Measurements from ENCODE around the genes PUS7 and CDHR3.

GRCh38 chr7:105089895-105090333 lies 75.9 kb downstream of the KMT2E start:
- PRO-cap = no peak
- RAMPAGE, long total RNA = no peak

GRCh38 chr7:105520969-105521383 lies 1.1 kb downstream of the PUS7 start:
- PRO-cap = no peak
- RAMPAGE, long total RNA = no peak

GRCh38 chr7:105521384-105522574 lies at the start of gene PUS7:
TSS of gene PUS7 (minus strand) at chr7:105522271.
- PRO-cap = no peak
- RAMPAGE, long total RNA = start-site peak on the minus strand at chr7:105522184-105522255, 241 and 130 reads in 2 replicates

DNA sequence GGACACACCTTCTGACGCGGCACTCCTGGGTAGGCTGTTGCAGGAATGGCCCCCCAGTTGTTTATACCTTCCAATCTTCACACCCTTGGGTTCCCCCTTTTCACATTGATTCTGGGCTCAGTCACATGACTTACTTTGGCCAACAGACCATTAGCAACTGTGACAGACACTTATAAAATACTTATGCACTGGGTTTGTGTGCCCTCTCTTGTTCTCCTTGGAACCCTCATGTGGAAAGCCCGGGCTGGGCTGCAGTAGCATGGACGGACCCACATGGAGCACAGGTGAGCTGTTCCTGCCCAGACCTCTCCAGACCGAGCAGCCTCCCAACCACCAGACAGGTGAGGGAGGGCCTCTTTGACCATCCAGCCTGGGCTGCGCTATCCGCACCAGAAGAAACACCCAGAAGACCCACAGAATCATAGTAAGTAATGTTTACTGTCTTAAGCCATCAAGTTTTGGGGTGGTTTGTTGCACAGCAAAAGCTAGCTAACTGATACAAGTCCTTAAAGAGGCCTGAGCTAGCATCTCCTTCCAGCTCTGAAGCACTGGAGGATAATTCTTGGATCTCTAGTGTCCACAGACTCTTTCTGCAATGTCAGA lies 68.8 kb downstream of the ATXN7L1 start:
- PRO-cap = no peak
- RAMPAGE, long total RNA = no peak

- PRO-cap = no peak
- RAMPAGE, long total RNA = no peak
These were observed at the start of gene CDHR3 for GRCh38 chr7:105962714-105963438. TSS of gene CDHR3 (plus strand) at chr7:105963264.

DNA sequence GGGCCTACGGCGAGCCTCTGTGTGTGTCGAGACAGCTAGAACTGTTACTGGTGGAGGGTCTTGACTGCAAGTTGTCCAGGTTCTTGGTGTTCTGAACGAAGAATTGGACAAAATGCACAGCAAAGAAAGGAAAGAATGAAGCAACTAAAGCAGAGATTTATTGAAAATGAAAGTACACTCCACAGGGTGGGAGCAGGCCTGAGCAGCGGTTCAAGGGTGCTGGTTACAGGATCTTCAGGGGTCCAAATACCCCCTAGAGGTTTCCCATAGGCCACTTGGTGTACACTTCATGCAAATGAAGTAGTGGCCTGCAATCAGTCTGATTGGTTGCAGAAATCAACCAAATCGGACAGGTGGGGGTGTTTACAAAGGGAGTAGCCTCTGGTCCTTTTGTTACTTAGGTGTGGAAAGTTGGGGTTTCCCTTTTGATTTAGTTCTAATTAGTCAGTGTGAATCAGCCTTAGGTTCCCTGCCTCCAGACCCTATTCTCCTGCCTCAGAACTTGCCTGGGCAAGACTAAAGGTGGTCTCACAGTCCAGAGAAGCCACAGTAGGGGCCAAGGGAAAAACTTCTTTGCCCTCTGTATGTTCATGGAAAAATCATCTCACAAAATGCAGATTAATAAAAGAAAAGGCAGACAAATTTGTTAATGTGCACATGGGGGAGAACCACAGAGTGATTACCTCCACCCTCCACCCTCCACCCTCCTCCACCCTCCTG lies 49.6 kb downstream of the SYPL1 start:
- PRO-cap = no peak
- RAMPAGE, long total RNA = no peak

- PRO-cap = no peak
- RAMPAGE, long total RNA = no peak
These were observed 84.9 kb downstream of the NAMPT start for GRCh38 chr7:106199809-106200259.

DNA sequence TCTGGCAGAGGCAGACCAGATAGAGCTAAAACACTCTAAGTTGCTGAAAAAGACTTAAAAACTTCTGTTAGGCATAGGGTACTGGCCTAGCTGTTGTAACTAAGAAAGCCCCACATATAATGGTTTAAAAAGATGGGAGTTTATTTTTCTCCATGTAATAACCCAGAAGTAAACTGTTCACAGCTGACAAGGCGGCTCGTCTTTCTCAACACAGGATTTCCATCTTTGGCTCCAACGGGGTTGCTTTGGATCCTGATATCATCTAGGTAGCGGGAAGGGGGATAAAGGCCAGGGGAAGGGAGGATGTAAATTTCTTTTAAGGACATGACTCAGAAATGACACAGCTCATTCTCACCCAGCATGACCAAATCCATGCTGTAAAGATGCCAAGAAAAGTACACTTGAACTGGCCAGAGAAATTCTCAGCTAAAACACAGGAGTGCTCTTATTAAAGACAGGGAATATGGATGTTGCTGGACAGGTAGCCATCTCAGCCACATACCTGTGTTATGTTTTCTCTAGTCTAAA lies 68.4 kb downstream of the NAMPT start:
- PRO-cap = no peak
- RAMPAGE, long total RNA = no peak

DNA sequence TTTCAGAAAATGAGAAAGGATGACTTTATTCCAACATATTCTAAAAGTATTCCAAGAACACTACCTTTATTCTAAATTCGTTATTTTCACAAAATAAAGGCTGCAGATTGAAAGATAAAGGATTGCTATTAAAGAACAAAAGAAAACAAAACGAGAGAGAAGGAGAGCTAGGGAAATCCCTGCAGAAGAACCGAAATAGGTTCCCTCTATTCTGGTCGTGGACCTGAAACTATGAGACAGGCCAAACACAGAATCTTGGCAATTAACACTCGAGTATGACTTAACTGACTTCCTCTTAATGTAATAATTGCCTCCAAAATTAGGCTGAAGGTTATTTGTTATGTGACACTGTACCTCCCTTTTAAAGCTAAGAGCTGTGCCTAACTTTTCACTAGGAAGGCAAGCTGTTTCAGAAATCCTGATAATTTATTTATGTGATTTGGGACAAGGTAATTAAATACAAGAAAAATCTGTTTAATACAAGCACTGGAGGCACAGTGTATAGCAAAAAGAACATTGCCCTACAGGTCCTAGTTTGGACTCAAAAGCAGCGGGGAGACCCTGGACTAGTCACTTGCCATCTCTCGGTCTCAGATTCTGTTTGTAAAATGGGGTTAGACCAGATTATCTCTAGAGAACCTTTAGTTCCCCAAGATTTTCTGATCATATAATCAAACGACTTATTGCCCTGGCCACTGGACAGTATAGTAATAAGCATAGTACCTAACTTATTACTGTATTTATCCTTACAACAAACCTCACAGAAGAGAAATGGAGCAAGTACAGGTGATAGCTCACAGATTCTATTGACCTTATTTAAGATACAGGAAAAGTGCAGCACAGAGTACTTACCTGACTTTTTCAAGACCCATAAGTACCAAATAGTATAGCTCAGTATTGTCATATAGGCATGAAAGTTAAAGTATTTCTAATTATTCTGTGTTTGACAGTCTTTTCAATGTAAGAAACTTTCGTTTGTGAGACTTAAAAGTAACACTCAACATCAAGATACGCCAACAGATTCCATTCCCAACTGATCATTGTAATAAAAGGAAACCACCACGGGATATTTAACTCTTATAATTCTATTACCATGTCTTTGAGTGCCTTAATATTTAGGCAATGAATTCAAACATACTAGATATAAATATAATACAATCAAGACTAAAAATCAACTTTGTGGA lies 11.4 kb downstream of the NAMPT start:
- PRO-cap = no peak
- RAMPAGE, long total RNA = no peak

DNA sequence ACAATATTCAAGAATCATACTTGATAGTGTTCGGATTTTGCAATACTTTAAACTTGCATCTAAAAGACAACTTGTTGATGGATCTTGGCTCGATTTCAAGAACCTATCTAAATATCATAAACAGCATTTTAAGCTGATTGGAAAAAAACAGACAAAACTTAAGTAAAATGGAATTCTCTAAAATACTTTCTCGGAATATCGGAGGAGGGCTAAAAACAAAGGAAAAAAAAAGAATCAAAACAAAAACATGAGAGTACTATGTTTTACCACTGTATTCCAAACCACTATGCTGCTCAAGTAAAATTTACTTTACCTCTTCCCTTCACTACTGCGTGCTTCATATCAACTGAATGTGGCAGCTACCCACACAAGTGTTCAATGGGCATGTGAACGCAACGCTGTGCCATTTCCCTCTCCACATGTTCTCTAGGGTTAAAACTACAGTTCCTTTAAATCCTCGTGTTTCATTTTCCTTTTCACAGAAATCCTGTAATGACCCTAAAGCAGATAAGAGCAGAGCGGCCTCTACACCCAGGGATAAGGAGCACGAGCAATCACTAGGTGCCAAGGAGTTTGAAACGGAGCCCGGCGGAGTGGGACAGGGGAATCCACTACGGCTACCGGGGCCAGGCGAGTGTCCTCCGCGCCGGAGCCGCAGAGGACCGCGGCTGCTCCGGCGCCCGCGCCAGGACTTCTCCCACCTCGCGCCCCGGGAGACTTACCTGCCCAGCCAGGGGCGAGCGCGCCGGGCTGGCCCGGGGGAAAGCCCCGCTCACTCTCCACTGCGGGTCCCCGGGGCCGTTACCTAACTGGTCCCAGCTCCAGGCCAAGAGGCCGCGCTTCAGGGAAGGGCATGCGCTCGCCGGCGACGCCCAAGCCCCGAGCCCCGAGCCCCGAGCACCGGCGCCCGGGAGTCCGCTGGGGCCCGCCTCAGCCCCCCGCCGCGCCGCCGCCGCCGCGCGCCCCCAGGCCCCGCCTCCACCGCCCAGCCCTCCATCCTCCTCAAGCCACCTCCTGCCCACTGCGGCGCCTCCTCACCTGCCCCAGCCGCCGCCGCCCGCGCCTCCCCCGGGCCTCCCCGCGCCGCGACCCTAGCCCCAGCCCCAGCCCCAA lies 801 bp downstream of the NAMPT start:
- PRO-cap = no peak
- RAMPAGE, long total RNA = no peak

DNA sequence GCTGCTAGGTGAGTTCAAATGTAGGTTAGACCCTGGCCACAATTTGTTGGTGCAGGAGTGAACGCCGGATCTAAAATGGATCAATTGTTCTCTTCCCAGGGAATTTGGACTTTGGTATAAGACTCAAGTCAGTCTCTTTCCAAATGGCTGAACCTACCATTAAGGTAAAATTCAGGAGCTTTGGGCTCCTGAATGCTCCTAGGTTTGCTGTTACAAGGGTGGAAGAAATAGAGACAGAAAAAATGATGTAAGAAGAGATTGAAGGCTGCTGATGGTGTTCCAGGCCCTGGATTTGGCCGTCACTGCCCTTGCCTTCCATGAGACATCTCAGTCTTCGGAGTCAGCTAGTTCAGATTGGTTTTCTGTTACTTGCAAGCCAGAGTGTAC lies 42.5 kb upstream of the NAMPT start:
- PRO-cap = no peak
- RAMPAGE, long total RNA = no peak

DNA sequence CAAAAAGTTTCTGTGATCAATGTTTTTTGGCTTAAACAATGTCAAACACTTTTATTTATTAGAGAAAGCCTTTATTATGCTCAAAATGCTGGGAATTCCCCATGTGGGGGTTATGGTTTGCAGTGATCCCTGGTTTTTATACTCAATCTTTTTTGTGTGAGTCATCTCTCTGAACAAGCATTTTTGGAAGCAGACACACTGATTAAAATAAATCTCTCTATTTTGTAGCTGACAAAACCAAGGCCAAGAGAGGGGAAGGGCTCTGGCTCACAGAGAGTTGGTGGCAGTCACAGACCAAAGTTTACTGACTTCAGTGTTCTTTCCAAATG lies 45.2 kb upstream of the NAMPT start:
- PRO-cap = no peak
- RAMPAGE, long total RNA = no peak

- PRO-cap = no peak
- RAMPAGE, long total RNA = no peak
These were observed 136.0 kb upstream of the NAMPT start for GRCh38 chr7:106420731-106421293.

- PRO-cap = no peak
- RAMPAGE, long total RNA = no peak
These were observed 174.9 kb upstream of the NAMPT start for GRCh38 chr7:106459660-106460068.

DNA sequence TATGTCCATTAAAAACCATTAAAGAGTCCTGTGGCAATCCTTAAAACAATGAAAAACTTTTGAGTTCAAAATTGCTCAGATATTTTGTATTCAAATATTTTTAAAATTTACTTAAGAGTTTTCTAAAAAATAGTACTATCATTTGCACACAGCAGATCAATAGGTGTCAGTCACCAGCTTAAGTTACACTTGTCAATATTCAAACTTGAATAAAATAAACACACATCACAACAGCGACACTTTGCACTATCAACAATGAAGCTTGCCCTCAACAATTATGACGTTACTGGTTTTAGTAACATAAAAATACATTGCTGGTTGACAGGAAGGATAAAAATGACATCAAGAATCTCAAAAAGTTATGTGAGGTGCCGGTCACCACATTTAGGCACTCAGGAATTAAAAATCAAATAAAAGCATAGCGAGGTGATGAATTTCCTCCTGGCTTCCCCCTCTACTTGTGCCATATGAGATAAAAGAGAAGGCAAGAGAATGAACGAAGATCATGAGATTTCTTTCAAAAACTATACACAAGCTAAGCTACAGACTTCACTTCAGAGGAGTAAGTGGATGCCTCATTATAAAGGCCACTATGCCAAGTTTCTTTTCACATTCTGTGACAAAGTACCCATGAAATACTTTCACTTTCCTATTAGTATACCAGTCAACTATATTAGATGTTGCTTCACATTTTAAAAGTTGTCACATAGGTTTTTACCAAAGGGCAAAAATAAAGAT lies 3.8 kb downstream of the CCDC71L start:
- PRO-cap = no peak
- RAMPAGE, long total RNA = no peak

GRCh38 chr7:106767935-106768799 lies 96.9 kb upstream of the PIK3CG start:
- PRO-cap = no peak
- RAMPAGE, long total RNA = no peak

DNA sequence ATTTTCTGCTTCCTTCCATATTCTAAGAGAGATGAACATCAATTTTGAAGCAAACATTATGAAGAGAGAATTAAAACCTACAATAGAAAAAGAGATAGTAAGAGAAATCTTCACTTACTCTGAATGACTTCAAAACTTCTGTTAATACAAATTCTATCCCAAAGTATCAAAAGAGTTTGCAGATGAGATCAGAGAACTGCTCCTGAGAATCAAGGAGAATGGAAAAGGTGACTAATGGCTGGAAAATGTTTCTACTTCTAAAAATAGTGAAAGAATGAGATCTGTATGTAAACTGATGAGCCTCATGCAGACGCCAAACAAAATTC lies 95.1 kb upstream of the PIK3CG start:
- PRO-cap = no peak
- RAMPAGE, long total RNA = no peak

DNA sequence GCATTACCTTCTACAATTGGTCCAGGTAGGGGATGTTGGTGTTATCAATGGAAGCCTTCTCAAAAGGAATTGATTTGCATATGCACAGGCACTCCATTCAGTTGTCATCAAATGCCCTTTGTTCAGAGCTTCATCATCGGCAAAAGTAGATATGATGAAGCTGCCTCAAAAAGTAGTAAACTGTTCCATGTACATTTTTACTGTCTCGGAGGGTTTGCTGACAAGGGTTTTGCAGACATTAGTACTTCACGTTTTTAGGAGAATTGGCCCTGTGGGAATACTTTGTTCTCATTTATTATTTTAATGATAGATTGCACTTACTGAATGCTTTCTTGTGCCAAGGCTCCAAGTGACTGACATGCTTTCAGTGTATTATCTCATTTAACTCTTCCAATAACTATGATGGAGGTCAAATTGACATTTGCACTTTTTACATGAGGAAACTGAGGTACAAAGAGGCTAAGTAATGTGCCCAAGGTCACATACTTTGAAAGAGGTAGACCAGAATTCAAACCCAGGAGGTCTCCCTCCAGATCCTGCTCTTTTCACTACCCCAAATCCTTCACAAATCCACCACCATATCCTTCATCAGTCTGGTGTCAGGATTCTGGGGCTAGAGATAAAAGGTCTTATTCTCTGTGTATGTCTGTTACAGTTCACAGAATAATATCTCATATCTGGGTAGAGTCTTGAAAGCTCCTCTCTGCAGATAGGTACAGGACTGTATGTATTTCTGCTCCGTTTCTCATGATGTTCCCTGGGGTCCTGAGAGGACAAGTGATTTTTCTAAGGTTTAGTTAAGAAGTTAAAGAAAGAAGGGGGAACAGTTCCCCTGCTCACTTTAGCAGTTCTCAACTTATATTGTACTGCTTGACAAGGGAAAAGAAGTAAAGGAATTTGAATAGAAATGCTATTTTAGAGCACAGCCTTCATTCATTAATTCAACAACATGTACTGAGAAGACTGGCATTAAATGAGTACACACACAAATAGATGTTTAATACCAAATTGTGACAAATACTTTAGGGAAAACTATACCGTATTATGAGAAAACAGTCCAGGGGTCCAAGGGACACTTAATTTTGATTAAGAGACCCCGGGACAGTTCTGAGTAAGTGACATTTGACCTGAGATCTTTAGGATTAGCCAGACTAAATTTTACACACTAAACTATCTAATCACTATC lies 4.8 kb downstream of the PIK3CG start:
- PRO-cap = no peak
- RAMPAGE, long total RNA = no peak

DNA sequence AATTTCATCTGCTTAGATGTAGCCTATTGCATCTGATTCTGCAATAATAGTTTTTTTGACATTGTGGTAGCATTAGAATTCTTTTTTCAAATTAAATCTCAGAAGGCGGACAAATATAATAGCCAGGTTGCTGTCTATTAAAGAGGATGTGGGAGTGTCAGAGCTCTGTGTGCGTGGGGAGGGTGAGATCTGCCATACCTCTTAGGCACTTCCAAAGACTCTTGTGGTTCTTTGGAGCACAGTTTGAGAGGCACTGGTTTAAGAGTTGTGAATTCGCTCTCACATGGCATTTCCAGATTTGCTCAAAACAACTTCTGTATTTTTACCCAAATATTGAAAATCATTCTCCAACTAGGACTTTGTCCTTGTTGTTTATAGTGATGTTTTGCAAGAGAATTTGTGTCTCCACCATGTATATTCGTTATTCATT lies 14.0 kb downstream of the PIK3CG start:
- PRO-cap = no peak
- RAMPAGE, long total RNA = no peak

- PRO-cap = no peak
- RAMPAGE, long total RNA = no peak
These were observed 21.5 kb downstream of the PIK3CG start for GRCh38 chr7:106886371-106887095.